Amniotic epithelial cell (primary cell): ENCODE measurements around a stretch of chr11.

DNA sequence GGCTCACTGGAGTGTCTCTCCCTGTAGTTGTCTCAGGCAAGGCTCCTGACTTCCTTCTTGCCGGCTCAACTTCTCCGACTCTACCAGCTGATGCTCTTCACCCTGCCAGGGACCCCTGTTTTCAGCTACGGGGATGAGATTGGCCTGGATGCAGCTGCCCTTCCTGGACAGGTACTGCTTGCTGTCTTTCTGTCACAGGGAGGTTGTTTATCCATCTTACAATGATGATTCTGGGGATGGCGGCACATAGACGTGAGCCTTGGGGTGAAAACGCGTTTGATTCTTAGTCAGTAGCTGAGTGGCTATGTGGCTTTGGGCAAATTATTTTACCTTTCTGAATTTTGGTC lies 4.7 kb downstream of the SLC3A2 start:
- RRBS, result no CpG with 5 or more reads among the region's 7 CpGs

- RRBS, result no CpG with 5 or more reads among the region's 4 CpGs
Observed at GRCh38 chr11:62888898-62889290, 8.2 kb downstream of the SLC3A2 start.

- RRBS, result no CpG with 5 or more reads among the region's 9 CpGs
Observed at GRCh38 chr11:63250947-63251892, 7.8 kb upstream of the SLC22A25 start.

- RRBS, result no CpG with 5 or more reads among the region's 16 CpGs
Observed at GRCh38 chr11:63528133-63528795, 8.3 kb upstream of the PLAAT4 start.

GRCh38 chr11:63530674-63531081 lies 5.9 kb upstream of the PLAAT4 start:
- RRBS, result no CpG with 5 or more reads among the region's 11 CpGs

DNA sequence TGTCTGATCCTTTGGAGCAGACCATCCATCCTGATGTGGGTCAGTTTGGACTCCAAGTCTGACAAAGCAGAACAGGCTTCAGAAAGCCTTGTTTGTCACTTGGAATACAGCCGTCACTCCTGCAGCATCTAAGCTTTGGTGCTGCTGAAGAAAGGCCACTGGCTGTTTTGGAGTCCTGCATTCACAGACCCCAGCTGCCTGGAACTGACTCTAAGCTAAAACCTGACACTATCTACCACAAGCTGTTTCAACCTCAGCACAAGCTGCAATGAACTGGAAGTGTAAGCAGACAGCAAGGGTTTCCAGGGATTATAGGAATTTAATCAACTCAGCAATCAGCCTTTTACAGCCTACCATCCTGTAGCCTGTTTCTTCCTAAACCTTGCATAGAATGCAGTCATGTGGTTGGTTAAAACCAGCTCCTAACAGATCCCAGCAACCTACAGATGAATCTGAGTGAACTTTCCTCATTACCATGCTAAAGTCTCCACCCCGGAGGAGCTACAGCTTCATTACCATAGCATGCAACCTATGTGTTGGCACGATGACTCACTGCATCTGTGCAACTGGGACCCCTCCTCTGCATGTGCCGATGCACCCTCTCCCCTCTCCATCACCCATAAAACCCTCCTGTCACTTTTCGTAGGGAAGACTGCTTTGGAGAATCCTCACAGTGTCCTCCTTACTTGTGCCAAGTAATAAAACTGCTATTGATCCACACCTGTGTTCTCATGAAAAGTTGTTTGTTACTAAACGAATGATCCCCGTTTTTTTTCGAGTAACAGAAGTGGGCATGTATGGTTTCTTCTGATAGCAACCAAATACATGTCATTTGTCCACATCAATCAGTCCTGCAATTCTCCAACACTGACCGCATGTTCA lies 3.5 kb upstream of the PLAAT4 start:
- RRBS, result no CpG with 5 or more reads among the region's 9 CpGs

DNA sequence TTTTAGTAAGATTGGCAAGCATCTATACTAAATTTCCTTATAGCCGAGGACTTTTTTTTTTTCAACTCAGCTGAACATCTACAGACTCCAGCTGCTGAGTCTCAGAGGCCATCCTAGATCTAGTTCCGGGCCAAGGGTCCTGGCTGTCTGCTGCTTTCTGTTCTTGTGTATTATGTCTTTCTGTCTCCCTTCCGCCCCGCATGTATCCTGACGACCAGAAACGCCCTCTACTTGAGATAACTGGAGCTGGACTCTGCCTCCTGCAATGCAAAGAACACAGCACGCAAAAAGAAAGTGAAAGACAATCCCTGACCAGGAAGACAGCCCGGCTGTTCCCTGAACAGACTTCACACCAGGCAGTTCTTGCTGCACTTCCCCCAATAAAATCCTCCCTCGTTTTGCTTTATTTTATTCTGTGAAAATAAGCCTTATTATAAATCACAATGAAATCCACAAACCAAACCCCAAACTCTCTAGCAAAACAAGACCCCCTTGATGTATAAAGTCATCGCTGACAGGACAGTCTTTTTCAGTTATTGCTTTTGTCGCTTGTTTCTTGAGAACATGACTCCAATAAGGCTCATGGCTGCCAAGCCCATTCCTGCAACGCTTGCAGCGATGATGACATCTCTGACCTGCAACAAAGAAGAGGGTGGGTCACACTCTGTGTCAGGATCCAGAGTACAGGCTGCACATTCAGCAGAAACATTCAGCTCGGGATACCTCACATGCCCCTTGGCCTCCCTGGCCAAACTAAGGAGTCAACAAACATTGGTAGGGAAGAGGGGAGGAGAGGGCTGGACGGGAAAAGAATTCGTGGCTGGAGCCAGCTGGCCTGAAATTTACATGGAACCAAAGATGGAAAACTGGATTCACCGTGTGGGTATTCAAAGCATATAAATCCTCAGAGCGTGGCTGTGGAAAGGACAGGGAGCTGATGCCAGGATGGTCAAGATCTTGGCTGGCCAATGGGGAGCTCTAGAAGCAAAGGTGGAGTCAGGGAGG lies 11.5 kb upstream of the PLAAT2 start:
- RRBS, result no CpG with 5 or more reads among the region's 18 CpGs

GRCh38 chr11:63603145-63603702 lies 11.0 kb downstream of the PLAAT3 start:
- RRBS, result no CpG with 5 or more reads among the region's 3 CpGs

DNA sequence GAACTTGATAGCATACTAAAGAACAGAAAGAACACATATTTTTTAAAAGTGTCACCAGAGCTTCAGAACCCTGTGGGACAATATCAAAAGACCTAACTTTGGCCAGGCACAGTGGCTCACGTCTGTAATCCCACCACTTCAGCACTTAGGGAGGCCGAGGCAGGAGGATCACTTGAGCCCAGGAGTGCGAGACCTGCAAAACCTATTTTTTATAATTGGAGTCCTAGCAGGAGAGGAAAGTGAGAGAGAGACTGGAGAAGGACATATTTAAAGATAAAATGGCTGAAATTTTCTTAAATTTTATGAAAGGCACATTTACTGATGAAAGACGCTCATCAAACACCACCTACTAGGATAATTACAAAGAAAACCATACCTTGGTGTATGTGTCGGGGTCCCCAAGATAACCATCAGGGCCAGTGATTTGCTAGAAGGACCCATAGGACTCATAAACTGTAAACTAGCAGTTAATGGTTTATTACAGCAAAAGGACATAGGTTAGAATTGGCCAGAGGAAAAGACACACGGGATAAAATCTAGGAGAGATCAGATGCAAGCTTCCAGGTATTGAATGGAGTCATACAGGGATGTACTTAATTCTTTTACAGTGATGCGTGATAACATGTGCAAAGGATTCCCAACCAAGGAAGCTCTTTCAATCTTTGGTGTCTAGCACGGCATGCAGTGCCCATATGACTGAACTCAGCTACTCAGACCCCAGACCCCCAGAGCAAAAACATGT lies 40.8 kb downstream of the ZFTA start:
- RRBS, result no CpG with 5 or more reads among the region's 8 CpGs

DNA sequence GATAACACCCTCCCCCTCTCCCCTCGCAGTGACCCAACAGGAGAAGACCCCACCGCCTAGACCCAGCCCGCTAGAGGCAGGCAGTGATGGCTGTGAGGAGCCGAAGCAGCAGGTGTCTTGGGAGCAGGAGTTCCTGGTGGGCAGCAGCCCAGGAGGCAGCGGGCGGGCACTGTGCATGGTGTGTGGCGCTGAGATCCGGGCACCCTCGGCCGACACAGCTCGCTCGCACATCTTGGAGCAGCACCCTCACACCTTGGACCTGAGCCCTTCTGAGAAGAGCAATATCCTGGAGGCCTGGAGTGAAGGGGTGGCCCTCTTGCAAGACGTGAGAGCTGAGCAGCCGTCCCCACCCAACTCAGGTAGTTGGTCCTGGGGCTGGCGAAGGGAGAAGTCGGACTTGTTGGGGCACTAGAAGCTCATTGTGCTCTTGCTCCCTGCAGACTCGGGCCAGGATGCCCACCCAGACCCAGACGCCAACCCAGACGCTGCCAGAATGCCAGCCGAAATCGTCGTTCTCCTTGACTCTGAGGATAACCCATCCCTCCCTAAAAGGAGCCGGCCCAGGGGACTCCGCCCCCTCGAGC lies 4.6 kb downstream of the SPINDOC start:
- RRBS, result 69% methylated on average over 3 of the region's 25 CpGs

DNA sequence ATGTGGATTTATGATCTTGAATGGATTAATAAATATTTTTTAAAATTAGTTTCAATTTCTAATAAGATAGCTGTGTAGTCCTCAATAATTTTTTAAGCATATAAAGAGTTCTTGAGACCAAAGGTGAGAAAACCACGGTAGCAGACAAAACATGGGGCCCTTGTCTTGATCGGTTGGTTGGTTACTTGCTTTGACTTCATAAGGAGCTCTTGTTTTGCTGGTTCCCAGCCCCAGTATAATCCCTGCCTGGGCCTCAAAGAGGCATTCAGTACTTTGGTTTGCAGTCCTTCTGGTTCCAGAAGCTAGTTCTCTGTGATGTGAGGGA lies 17.0 kb downstream of the MARK2 start:
- RRBS, result no CpG with 5 or more reads among the region's 2 CpGs

- RRBS, result 1% methylated on average over 2 of the region's 11 CpGs
Observed at GRCh38 chr11:63872022-63872874, 33.3 kb downstream of the MARK2 start.

GRCh38 chr11:63907581-63908348 lies 9.2 kb downstream of the RCOR2 start:
- RRBS, result 36% methylated on average over 4 of the region's 23 CpGs

DNA sequence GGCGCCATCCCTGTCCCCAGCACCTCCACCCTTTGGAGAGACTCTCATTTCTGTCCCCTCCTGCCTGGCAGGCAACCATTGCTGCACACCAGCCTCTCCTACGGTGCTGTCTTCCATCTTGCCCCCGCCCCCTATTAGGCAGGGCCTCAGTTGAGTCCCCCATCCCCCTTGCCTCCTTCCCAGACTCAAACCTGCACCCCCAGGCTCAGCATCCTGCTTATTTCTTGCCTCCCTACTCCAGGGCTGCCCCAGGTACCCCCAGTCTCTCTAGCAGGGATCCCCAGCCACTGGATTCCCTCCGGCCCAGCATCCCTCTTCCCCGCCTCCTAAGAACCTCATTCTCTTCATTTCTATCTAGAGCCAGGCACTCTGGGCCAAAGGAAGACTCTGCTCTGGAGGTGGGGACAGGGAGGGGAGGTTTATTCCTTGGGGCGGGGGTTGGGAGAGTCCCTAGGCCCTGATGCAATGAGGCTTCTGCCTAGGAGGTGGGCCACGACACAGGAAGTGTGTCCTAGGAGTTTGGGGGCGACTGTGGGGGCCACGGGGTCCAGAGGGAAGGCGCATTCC lies 1.8 kb upstream of the RCOR2 start:
- RRBS, result no CpG with 5 or more reads among the region's 10 CpGs

GRCh38 chr11:63921142-63921445 lies 4.1 kb upstream of the RCOR2 start:
- RRBS, result no CpG with 5 or more reads among the region's 6 CpGs

DNA sequence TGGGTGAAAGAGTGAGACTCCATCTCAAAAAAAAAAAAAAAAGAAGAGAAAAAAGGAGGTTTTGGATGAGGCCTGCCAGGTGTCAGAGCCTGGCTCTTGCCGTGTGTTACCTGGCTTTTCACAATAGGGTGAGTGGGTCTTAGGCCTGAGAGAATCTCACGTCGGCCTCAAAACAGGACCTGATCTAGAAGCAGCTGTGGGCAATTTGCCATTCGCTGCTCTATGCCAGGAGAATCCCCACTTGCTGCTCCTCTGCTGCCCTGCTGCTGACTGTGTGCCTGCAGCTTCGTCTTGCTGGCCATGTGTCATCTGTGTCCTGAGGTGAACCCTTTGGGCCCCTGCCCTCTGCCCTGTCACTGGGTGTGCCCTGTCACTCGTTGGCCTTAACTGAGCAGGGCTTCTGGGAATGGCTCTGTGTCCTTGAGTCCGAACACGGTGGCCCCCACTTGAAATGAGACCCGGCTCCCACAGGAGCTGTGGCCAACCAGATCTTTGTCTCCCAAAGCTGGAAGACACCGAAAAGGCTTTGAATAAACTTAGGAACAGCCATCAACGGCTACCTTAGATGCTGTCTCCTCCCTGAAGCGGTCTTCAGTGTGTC lies 6.2 kb downstream of the NAA40 start:
- RRBS, result no CpG with 5 or more reads among the region's 12 CpGs

DNA sequence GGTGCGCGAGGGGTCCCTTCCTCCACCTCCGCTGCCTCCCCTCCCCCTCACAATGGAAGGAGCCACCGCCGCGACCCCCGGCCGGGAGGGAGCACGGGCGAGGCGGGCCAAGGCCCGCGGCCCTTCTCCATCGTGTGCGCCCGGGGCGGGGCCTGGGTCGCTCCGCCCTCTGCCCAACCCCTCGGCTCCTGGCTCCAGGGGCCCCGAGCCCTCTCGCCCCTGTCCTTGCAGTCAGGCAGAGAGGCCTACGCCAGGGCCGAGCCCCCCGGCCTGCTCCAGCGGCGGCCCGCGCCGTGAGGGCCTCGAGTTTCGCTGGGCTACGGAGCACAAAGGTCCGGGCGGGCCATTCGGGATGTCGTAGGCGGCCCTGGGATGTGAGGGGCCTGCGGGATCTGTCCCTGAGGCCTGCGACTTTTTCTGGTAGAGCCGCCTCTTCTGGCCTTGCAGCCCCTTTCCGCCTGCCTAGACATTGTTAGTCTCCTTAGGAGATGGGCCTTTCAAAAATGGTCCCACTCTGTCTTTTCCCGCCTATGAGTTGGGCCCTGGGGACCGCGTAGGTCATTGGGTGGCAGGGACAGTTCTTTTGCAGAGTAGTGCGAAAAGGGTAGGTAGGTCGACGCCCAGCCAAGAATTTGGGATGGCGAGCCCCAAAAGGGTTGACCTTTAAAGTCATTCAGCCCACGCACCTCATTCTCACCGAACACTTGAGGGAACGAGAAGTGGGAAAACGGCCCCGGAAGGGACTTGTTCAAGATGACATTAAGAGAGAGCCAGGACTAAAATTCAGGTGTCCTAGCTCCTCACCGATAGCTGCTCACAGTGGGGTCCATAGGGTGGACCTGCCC lies 603 bp downstream of the OTUB1 start:
- RRBS, result 2% methylated on average over 19 of the region's 55 CpGs

DNA sequence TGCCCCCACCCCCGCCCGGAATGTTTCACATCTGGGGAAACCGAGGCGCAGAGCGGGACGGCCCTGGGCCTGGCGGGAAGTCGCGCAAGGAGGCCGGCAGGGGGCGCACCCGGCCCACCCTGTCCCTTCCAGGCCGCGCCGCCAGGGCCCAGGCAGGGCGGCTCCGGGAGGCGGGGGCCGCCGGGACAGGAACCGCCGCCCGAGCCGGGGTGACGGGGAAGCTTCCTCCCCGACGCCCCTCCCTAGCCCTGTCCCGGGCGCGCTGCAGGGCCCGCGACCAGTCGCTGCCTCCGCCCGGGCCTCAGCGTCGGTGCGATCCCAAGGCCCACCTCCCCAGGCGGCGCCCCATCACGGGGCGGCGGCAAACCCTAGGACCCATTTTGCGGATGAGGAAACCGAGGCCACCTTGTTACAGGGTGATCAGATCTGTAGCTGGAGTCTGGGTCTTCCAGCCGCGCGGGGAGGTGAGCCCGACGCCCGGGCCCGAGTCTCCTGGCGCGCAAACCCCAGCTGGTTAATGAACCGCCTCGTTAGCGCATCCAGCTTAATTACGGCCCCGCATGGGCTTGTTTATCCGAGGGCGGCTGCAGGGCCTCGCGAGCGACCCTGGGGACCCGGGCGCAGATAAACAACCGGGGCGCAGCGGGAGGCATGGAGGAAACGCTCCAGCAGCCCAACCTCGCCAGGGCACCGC lies 14.4 kb downstream of the OTUB1 start:
- RRBS, result 4% methylated on average over 23 of the region's 72 CpGs

- RRBS, result 72% methylated on average over 6 of the region's 19 CpGs
Observed at GRCh38 chr11:64018985-64019514, 16.7 kb upstream of the FLRT1 start.

DNA sequence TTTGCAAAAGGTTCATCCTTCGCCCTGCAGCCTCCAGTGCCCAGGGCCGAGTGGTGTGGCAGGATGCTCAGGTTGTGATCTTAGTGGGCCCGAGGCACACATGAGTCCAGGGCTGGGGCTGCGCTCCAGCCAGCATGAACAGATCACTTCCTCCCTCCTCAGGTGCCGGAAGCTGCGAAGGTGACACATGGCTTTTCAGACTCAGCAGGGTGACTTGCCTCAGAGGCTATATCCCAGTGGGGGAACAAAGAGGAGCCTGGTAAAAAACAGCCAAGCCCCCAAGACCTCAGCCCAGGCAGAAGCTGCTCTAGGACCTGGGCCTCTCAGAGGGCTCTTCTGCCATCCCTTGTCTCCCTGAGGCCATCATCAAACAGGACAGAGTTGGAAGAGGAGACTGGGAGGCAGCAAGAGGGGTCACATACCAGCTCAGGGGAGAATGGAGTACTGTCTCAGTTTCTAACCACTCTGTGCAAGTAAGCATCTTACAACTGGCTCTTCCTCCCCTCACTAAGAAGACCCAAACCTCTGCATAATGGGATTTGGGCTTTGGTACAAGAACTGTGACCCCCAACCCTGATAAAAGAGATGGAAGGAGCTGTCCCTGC lies 2.6 kb upstream of the ENSG00000286264 start:
- RRBS, result no CpG with 5 or more reads among the region's 6 CpGs